Cardiac atrium fibroblast (primary cell): ENCODE results near the gene ARL3.

GRCh38 chr10:102642241-102642633 is 2.0 kb upstream of the TRIM8 start:
- RAMPAGE, long total RNA, result no peak

DNA sequence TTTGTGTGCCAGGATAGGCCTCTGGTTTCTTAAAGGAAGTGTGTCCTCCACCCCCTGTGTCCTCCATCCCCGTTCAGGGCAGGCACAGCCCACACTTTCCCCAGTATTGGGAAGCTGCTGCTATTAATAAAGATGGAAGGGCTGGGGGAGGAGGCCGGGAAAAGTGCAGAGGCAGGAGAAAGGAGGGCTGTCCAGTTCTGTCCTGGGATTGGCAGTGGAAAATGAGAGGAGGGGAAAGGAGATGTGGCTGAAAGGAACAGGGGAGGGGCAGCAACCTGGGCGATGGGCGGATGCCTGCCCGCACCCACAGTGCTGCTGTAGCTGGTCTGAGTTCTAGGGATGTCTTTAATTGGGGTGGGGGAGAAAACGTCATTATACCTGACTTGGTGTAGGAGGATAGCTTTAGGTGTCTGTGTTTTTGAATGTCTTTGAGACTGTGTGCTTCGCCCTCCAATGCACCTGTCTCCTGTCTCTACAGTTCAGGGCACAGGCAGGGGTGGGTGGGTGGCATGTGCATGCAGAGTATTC is 2.4 kb downstream of the TRIM8 start:
- RAMPAGE, long total RNA, result no peak

GRCh38 chr10:102660469-102661092 is 16.3 kb downstream of the TRIM8 start:
- RAMPAGE, long total RNA, result no peak

GRCh38 chr10:102661093-102661839 is 17.0 kb downstream of the TRIM8 start:
- RAMPAGE, long total RNA, result no peak

DNA sequence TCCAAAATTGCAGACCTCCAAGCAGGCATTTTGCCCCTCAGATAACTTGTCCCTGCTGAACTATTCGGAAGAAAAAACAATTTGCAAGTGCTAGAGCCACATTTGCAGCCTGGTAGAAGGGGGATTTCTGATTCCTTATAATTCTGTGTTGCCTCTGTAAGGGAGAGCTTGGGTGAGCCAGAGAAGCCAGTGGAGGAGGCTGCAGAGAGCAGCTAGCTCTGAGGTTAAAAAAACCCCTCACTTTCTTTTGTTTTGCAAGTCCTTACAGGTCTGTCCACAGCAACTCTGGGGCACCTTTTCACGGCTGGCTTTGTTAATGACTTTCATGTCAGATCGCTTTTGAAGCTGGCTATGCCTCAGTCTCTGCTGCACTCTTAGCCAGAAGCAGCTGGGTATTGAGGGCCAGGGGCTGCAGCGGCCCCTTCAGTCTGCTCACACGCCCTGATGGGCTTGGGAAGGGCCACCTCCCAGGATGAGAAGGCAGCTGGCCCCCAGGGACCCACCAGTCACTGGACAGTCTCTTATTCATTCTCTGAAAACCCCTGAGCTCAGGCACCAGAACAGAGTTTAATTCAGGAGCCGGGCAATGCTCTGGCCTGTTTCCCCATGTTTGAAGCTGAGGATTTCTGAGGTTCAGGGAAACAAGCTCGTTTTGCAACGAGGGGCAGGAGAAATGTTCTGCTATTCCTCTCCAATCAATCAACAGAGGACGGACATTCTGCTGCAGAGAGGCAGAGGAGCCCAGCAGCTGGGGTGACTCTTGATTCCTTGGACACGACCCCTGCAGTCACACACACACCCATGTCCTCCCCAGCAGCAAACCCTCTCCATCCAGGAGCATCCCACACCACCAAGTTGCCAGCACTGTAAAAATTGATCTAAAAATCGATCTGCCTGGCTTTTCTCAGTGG is 30.9 kb downstream of the TRIM8 start:
- RAMPAGE, long total RNA, result no peak

- RAMPAGE, long total RNA, result start-site peak on the minus strand at chr10:102714284-102714402, 2,814 and 177 reads in 2 replicates
Measured at GRCh38 chr10:102713441-102714706, at the start of gene ARL3. TSS of gene ARL3 (minus strand) at chr10:102714397.

GRCh38 chr10:102812785-102813426 is 24.3 kb downstream of the CYP17A1 start:
- RAMPAGE, long total RNA, result no peak

GRCh38 chr10:102878280-102878708 is 9.0 kb downstream of the AS3MT start:
- RAMPAGE, long total RNA, result no peak

GRCh38 chr10:103021865-103022334 is 103.8 kb downstream of the CNNM2 start:
- RAMPAGE, long total RNA, result no peak

DNA sequence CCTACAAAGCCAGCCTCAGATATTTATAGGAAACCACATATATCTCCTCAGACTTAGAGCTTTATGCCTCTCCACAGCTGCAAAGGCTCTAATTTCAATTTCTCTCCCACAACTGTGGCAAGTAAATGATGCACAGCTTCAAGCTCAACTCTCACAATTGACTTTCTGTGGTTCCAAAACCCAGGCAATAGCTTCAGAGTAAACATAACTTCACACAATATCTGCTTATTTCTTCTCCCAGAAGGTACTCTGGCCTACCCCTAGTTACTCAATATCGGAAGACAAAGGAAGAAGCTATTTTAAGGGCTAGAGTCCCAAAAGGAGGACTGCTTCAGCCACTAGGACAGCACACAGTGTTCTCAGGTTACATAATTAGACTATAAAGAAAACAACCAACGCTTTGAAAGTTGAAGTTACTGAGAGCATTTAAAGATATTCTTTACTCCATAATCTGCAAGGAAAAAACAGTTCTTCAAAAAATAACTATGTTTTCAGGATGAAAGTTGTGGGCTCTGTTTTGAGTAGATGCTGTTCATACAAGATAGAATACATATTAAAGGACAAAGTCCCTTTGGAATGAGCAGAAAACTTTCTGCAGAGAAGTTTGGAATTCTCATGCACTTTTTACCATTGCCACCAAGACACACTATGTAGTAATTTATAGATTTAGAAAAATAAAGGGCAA is 81.9 kb downstream of the NT5C2 start:
- RAMPAGE, long total RNA, result no peak

DNA sequence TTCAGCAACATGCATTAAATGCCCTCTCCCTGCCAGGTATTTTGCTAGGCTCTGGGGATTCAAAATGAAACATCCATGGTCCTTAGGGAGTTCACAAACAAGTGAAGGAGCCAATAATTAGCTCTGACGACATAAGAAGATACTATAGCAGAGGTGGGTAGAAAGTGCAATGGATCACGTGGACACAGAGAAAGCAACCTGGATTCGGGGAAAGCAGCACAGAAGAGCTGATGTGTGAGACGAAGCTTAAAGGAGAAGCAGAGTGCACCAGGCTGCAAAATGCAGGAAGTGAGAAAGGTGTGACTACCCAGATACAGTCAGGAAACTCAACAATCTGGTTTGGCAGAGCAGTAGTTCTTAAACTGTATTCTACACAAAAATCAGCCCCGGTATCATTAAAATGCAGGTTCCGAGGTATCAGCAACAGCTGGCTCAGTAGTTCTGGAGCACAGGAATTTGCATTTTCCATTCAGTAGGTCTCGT is 5.5 kb upstream of the RPEL1 start:
- RAMPAGE, long total RNA, result no peak

- RAMPAGE, long total RNA, result no peak
Measured at GRCh38 chr10:103367374-103367679, 449 bp upstream of the TAF5 start.

DNA sequence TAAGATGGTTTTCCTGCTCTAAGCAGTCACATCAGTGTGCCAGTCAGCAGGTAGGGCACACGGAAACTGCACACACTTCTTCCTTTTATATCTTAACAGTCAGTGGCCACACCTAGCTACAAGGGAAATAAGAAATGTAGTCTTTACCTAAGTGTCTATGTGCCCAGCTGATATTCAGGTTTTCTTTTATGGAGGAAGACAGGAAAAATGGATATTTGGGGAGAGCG is 6.5 kb downstream of the TAF5 start:
- RAMPAGE, long total RNA, result no peak

DNA sequence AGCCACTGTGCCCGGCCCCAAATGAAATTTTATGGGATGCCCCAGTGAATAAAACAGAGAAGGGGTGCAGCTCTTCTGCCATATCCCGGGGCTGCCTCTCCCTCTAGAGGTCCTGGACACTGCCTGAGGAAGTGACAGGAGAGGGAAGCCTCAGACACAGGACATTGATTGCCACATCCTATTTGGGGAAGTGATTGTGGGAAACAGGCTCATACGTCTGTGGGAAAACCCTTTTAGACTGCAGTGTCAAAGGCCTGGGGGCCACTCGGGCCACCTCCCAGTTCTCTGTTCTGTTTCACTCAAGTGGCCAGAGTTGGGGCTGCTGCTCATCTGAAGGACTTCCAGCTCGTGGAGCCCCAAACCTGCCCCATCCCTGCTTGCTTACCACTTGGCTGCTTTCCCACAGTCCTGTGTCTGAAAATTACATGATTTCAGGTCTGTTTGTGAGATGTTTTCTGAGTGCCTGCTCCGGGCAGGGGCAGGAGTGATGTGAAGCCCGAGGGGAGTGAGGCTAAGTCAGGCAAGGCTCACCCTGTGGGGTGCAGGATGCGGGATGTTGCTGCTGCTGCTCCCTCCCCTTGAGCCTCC is 58.2 kb downstream of the NEURL1 start:
- RAMPAGE, long total RNA, result no peak

DNA sequence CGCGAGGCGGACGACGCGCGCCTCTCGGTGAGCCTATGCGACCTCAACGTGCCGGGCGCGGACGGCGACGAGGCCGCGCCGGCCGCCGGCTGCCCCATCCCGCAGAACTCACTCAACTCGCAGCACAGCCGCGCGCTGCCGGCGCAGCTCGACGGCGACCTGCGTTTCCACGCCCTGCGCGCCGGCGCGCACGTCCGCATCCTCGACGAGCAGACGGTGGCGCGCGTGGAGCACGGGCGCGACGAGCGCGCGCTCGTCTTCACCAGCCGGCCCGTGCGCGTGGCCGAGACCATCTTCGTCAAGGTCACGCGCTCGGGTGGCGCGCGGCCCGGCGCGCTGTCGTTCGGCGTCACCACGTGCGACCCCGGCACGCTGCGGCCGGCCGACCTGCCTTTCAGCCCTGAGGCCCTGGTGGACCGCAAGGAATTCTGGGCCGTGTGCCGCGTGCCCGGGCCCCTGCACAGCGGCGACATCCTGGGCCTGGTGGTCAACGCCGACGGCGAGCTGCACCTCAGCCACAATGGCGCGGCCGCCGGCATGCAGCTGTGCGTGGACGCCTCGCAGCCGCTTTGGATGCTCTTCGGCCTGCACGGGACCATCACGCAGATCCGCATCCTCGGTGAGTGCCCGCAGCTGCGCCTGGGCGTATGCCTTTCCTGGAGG is 91.2 kb downstream of the NEURL1 start:
- RAMPAGE, long total RNA, result no peak

- RAMPAGE, long total RNA, result no peak
Measured at GRCh38 chr10:103600002-103600598, 106.6 kb downstream of the NEURL1 start.

GRCh38 chr10:103605648-103606268 is 112.3 kb downstream of the NEURL1 start:
- RAMPAGE, long total RNA, result no peak

- RAMPAGE, long total RNA, result no peak
Measured at GRCh38 chr10:103616687-103617645, 123.5 kb downstream of the NEURL1 start.

GRCh38 chr10:103626914-103627535 is 133.5 kb downstream of the NEURL1 start:
- RAMPAGE, long total RNA, result no peak

DNA sequence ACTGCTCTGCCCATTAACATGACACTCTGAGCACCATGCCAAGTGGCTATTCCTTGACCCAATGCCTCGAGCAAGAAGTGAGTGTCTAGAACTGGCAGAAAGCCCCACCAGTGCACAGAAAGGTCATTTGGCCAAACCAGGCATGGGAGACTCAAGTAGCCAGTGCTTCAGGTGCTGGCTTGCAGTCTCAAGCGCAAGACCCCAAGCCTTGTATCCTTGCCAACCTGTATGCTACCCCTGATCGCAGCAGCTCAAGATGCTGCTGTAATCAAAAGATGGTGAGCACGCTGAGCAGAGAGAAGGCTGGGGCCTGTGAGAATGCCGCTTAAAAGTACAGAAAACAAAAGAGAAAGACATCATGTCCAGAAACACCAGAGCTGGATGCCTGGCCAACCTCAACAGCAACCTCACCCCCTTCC is 155.9 kb downstream of the NEURL1 start:
- RAMPAGE, long total RNA, result no peak